ENCODE data around the gene TMEM158.

DNA sequence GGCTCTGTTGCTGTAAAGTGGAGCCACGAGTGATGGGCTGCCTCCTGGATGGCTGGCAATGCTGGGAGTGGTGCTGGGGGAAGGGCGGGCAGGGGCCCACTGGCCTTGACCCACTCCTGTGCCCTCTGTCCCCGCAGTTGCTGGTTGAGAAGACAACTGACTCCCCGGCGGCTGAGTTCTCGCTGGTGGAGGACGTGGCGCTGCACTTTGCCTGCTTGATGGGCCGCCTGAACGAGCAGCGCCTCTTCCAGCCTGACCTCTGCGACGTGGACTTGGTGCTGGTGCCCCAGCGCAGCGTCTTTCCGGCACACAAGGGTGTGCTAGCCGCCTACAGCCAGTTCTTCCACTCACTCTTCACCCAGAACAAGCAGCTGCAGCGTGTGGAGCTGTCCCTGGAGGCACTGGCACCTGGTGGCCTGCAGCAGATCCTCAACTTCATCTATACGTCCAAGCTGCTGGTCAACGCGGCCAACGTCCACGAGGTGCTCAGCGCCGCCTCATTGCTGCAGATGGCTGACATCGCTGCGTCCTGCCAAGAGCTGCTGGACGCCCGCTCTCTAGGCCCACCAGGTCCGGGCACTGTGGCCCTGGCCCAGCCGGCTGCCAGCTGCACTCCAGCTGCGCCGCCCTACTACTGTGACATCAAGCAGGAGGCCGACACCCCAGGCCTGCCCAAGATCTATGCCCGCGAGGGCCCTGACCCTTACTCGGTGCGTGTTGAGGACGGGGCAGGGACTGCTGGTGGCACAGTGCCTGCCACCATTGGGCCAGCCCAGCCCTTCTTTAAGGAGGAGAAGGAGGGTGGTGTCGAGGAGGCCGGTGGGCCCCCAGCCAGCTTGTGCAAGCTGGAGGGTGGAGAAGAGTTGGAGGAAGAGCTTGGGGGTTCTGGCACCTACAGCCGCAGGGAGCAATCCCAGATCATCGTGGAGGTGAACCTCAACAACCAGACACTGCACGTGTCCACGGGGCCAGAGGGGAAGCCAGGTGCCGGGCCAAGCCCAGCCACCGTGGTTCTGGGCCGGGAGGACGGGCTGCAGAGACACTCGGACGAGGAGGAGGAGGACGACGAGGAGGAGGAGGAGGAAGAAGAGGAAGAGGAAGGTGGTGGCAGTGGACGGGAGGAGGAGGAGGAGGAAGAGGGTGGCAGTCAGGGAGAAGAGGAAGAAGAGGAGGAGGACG is 5.0 kb downstream of the ZBTB47 start:
- PRO-cap: no peak

GRCh38 chr3:42686184-42686558 is 834 bp downstream of the KLHL40 start:
- PRO-cap: no peak

- PRO-cap: no peak
Measured at GRCh38 chr3:42705879-42706396, 3.3 kb upstream of the HHATL start.

GRCh38 chr3:42746366-42746899 is 26.6 kb downstream of the CCDC13 start:
- PRO-cap: no peak

GRCh38 chr3:42800989-42801696 is 3.1 kb downstream of the HIGD1A start:
- PRO-cap: no peak

DNA sequence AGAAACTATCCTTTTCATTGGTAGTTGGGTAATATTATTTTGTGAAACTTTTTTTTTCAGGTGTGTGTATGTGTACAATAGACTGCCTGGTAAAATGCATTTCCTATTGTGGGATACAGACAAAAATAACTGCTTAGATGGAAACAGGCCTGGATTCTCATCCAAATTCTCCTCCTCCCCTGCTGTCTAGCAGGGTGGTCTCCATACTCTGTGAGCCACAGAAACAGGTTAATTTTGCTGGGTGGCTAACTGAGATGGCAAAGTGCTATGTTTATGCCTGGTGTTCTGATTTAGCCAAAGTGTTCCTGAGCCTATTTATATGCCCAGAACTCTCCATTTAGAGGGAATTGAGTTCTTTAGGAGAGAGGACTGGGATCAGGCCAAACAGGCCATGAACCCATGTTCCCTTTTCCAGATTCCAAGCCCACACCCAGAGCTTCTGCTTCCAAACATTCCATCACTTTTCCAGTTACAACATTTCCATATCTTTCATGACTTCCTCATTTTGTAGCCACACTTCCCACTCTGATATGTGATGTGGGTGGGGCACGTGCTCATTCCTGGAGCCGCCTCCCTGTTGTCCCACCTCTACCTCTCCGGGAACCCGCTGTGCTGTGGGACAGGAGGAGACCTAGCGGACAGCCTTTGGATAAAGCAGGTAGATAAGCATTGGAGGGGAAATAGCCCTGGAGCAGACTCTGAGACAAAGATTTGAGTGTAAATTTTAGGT is 32.1 kb downstream of the CYP8B1 start:
- PRO-cap: no peak

DNA sequence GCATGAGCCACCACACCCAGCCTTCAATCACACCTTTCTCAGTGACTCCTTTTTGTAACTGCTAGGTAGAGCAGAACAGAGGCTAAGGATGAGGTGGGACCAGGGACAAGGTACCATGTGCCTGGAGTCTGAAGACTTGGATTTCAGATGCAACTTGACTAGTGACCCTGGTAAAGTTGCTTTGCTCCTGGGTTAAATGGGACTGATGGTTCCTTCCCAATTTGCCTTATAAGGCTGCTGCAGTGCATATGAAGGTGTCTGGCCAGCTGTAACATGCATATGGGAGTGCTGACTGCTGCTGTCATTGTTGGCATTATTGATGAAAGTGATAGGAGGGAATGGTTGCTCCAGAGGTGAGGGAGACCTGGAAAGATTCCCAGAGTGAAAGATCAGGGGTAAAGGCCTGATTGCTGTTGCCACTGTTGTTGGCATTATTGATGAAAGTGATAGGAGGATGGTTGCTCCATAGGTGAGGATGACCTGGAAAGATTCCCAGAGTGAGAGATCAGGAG is 20.5 kb downstream of the CYP8B1 start:
- PRO-cap: no peak

DNA sequence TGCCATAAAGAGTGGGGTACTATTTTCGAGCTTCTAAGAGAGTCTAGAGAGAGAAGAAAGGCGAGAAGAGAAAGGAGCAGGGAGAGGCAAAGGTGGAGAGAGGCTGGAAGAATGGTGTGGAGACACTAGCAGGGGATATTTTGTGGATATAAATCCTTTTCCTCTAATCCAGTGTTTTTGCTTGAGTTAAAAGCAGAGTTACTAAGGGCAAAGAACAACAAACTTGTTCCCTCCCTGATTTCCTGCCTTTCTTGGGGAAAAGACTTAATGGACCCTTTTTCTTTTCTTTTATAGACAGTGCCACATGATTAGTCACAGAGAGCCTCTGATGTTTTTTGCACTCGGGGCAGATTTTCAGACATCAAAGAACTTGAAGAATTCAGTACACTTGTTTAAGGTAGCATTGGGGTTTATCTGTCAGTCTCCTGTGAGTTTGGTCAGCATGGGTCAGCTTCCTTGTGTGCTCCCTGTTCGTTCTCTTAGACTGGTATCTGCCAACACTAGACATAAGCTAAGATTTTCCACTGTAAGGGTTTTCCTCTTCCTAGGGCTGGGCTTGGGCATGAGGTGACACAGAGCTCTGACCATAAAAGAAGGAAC is 86.6 kb upstream of the POMGNT2 start:
- PRO-cap: no peak

- PRO-cap: no peak
Measured at GRCh38 chr3:43246876-43247473, 39.4 kb upstream of the SNRK start.

GRCh38 chr3:43347500-43348318 is 61.4 kb downstream of the SNRK start:
- PRO-cap: no peak

DNA sequence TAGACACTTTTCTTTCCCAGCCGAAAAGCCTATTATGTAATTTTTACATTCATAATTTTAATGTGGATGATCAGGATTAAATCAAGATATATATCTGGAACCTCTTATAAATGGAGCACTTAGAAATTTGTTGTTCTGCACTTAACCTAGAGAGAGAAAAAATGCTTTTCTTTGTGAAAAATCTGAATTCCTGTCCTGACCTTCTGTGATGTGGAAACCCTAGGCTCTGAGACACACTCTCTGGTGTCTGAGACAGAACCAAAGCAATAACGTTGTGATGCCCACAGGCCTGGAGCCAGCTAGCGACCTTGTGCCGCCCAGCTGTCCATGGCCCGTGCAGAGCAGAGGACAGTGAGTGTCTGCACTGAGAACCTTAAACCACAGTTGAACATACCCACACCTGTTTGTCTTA is 62.4 kb downstream of the SNRK start:
- PRO-cap: no peak

DNA sequence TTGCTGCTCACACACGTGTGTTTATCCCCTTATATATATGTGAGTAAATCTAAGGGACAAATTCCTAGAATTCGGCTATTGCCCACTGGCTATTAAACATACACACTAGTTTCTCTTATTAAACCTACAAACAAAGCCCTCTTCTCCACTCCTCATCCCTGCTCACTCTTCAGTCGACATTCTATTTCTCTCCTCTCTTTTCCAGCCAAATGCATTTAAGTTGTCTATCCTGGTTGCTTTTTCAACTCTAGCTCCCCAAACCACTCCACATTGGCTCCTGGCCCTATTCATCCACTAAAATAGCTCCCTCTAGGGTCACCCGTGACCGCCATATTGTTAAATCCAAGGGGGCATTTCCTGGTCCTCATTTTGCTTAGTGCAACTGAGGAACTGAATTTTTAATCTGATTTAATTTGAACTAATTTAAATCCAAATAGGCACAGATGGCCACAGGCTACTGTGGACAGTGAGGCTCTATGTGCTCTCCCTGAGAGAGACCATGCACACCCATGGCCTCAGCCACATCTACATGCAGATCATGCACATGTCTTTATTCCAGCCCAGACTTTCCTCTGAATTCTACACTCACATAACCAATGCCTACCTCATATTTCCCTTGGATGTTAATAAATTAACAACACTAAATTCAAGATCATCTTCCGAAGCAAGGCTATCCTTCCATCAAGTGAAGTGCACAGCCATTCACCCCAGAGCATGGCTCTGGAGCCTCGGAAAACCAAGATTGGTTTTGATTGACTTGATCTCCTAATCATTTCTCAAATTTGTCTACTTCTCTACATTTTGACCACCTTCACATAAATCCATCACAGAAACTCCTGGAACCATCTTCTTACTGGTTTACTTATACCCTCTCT is 106.5 kb downstream of the SNRK start:
- PRO-cap: no peak

DNA sequence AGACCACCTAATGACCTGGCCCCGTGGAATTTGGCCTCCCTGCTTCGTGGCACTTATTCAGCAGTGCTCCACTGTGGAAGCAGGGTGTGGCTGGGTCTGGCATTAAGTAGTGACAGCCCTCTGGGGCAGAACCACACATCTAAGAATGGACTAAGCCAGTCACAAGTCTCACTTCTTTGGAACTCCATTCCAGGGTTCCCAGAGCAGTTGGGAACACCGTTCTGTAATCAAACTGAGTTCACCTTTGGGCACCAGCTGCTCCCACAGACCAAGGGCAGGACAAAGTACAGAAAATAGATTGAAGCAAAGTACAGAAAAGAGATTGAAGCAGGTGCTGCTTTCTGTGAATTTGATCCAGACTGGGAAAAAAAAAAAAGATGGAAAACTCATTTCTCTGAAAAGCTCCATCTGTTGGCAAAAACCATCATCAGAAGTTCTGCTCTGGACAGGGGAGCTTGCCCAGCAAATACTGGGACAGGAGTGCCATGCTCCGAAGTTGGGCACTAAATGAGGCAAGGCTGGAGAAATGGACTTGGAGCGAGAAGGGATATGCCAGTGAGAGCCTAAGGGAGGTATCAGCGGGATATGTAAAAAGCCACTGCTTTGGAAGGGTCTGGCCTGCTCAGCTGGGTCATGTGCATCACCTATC is 46.5 kb downstream of the ABHD5 start:
- PRO-cap: no peak

DNA sequence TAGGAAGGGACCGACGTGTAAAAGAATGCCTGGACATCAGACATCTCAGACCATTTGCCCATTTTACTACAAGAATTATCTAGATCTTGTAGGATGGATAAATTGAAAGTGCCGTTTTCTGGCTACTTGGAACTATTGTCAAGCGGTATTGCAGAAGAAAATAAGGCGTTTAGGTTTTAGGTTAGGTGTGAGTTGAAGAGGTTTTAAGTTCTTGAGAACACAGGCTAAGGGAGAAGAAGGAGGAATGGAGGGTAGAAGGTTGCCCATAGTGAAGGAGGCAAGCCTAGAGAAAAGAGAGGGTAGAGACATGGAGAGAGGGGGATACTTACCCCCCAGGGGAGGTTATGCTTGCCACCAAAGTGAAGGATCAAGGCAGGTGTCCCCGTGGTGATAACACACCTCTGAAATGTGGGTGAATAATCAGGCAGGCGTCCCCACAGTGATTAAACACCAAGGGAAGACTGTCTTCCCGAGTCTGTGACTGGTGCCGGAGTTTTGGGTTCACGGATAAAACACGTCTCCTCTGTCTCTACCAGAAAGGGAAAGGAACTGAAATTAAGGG is 10.7 kb downstream of the TCAIM start:
- PRO-cap: no peak

- PRO-cap: no peak
Measured at GRCh38 chr3:44447037-44447905, 30.2 kb downstream of the ZNF445 start.

DNA sequence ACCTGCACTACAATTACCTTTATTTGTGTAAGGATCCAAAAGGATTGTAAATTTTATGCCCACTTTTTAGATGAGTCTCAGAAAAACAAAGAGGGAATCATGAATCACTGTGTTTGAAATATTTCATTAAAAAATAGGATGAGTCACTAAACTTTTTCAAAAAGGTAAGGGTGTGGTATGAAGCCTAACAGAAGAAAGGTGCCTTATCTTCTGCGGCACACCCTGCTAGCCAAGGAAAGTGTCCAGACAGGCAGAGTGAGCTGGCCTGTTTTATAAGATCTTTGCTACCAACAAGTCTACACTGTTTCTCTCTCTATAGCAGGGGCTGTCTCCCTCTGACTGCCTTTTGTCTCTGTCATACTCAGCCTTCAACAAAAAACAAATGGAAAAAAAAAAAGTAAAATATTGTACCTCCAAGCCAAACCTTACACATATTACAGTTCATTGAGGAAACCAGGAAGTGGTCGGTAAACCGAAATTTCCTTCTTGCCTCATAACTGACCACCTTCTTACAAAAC is 9.2 kb downstream of the ZDHHC3 start:
- PRO-cap: no peak

DNA sequence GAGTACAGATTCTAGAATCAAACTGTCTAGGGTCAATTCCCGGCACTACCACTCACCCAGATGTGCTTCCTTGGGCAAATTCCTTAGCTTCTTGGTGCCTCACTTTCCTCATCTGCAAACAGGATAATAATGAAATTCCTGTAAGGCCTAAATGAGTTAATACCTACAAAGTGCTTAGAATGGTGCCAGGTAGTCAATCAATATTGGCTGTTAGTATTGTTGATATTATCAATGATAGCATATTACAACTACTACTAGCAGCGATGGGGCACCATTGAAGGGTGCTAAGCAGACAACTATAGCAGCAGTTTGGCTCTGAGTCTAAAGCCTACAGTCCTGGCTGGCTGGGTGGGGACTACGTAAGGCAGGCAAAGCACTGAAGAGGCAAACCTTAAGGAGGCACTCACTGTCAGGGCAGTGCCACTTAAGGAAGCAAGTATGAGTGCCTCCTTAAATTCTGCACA is 20.8 kb downstream of the CDCP1 start:
- PRO-cap: no peak

- PRO-cap: no peak
Measured at GRCh38 chr3:45138783-45139422, 7.3 kb downstream of the CDCP1 start.

GRCh38 chr3:45225522-45226663 is at the start of gene TMEM158:
Gene TMEM158, minus strand, starts transcription at chr3:45226287.
- PRO-cap: bidirectional peak, plus-strand start at chr3:45226449, minus-strand start at chr3:45226287

DNA sequence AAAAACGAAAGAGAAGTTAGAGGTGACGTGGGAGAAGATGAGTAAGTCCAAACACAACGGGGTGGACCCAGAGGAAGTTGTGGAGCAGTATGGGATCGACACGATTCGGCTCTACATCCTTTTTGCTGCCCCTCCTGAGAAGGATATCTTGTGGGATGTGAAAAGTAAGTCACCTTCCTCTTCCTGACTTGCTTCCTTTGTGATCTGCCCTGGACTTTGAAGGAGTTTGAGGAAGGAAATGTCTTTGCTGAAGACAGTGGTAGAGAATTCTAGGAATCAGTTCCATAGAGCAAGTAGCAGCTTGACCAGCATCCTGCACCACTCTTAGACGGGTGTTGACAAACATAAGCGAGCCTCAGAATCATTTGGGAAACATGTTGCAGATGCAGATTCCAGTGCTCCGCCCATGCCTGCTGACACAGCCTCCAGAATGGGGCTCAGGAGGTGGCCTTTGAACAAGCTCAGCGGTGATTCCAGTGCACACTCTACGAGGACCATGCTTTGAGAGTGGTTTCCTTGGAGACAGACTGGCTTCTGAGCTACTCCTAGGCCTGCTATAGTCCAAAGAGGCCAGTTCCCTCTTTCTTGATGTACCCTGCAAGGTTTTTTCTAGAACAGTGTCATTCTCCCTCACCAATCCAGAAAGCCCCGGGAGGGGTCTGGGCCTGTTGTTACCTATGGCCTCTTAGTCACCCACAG is 78.3 kb upstream of the LIMD1 start:
- PRO-cap: no peak

All from aorta (tissue), 1 donor.